GM12878 (cell line): Measurements from ENCODE around the genes SLIT3 and INSYN2B.

GRCh38 chr5:160924261-160924705, 72.3 kb upstream of the ATP10B start:
- RAMPAGE, long total RNA, result no peak
- RRBS, 2 experiments, result no CpG with 5 or more reads among the region's 5 CpGs
CAGE:
- cytosol, long polyA minus RNA, result no peak
- cytosol, long polyA plus RNA, result no peak
- long polyA plus RNA, result no peak
- nucleolus, long total RNA, result no peak
- nucleus, long polyA plus RNA, result no peak
- nucleus, long total RNA, result no peak

DNA sequence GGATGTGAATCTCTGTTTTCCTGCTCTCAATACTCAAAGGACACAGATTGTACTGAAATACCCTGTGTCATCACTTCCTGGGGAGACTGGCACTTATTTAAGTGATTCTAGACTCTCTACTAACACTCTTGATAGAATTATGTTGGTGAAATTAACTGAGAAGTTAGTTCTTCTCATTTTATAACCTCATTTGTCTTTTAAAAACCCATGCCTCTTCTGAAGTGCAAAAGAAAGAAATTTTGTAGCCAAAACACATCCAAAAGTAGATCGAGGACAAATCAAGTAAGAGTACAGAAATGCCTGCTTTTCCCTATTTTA, 48.2 kb upstream of the GABRA6 start:
- RAMPAGE, long total RNA, result no peak
- RRBS, 2 experiments, result no CpG with 5 or more reads among the region's 1 CpG
CAGE:
- cytosol, long polyA minus RNA, result no peak
- cytosol, long polyA plus RNA, result no peak
- long polyA plus RNA, result no peak
- nucleolus, long total RNA, result no peak
- nucleus, long polyA plus RNA, result no peak
- nucleus, long total RNA, result no peak

DNA sequence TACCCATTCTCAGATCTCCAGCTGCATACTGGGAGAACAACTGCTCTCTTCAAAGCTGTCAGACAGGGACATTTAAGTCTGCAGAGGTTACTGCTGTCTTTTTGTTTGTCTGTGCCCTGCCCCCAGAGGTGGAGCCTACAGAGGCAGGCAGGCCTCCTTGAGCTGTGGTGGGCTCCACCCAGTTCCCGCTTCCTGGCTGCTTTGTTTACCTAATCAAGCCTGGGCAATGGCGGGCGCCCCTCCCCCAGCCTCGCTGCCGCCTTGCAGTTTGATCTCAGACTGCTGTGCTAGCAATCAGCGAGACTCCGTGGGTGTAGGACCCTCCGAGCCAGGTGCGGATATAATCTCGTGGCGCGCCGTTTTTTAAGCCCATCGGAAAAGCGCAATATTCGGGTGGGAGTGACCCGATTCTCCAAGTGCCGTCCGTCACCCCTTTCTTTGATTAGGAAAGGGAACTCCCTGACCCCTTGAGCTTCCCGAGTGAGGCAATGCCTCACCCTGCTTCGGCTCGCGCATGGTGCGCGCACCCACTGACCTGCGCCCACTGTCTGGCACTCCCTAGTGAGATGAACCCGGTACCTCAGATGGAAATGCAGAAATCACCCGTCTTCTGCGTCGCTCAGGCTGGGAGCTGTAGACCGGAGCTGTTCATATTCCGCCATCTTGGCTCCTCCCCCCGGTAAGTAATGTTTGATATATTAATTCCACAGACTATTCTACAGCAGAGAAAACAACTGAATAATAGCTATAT, 31.1 kb upstream of the GABRG2 start:
- RAMPAGE, long total RNA, result no peak
- RRBS, 2 experiments, result no CpG with 5 or more reads among the region's 33 CpGs
CAGE:
- cytosol, long polyA minus RNA, result no peak
- cytosol, long polyA plus RNA, result no peak
- long polyA plus RNA, result no peak
- nucleolus, long total RNA, result no peak
- nucleus, long polyA plus RNA, result no peak
- nucleus, long total RNA, result no peak

DNA sequence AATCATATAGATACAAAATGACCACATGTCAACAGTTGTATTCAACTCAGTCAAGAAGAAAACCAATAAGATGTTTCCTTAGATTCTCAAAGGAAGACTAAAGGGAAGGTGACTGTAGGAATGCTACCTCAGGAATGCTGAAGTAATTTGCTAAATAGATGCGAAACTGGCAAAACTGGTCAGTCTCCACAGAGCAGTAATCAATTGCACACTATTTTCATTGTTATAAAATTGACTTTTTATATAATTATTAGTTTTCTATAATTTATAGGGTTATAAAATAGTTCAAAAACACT, 204.8 kb downstream of the GABRG2 start:
- RAMPAGE, long total RNA, result no peak
- RRBS, 2 experiments, result no CpG with 5 or more reads among the region's 1 CpG
CAGE:
- cytosol, long polyA minus RNA, result no peak
- cytosol, long polyA plus RNA, result no peak
- long polyA plus RNA, result no peak
- nucleolus, long total RNA, result no peak
- nucleus, long polyA plus RNA, result no peak
- nucleus, long total RNA, result no peak

GRCh38 chr5:163471246-163471739, 10.9 kb downstream of the HMMR start:
- RAMPAGE, long total RNA, result no peak
- RRBS, 2 experiments, result no CpG with 5 or more reads among the region's 1 CpG
CAGE:
- cytosol, long polyA minus RNA, result no peak
- cytosol, long polyA plus RNA, result no peak
- long polyA plus RNA, result no peak
- nucleolus, long total RNA, result no peak
- nucleus, long polyA plus RNA, result no peak
- nucleus, long total RNA, result no peak

DNA sequence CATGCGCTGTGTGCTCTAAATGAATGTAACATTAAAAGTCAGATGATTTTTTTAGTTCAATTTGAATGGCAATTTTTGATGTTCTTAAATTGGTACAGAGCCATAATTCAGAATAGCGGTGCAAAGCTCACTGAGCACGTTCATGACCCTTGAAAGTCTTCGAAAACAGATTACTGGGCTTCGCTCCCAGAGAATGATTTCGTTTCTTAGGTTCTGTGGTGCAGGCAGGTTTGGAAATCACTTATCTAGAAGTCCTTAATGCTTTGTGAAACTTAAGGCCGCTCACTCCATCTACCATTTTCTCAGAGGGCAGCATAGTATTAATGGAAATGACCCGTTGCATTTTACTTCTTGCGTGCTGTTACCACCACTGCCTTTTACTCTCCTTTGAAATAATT, 3.0 kb upstream of the MAT2B start:
- RAMPAGE, long total RNA, result no peak
- RRBS, 2 experiments, result no CpG with 5 or more reads among the region's 9 CpGs
CAGE:
- cytosol, long polyA minus RNA, result no peak
- cytosol, long polyA plus RNA, result no peak
- long polyA plus RNA, result no peak
- nucleolus, long total RNA, result no peak
- nucleus, long polyA plus RNA, result no peak
- nucleus, long total RNA, result no peak

- RAMPAGE, long total RNA, result no peak
- RRBS, 2 experiments, result no CpG with 5 or more reads among the region's 3 CpGs
CAGE:
- cytosol, long polyA minus RNA, result no peak
- cytosol, long polyA plus RNA, result no peak
- long polyA plus RNA, result no peak
- nucleolus, long total RNA, result no peak
- nucleus, long polyA plus RNA, result no peak
- nucleus, long total RNA, result no peak
These were observed 221.7 kb downstream of the MAT2B start for GRCh38 chr5:163727115-163727519.

GRCh38 chr5:168307848-168308520, 16.5 kb downstream of the WWC1 start:
- RAMPAGE, long total RNA, result no peak
- RRBS, 2 experiments, result no CpG with 5 or more reads among the region's 5 CpGs
CAGE:
- cytosol, long polyA minus RNA, result no peak
- cytosol, long polyA plus RNA, result no peak
- long polyA plus RNA, result no peak
- nucleolus, long total RNA, result no peak
- nucleus, long polyA plus RNA, result no peak
- nucleus, long total RNA, result no peak

- RAMPAGE, long total RNA, result no peak
- RRBS, 2 experiments, result no CpG with 5 or more reads among the region's 8 CpGs
CAGE:
- cytosol, long polyA minus RNA, result no peak
- cytosol, long polyA plus RNA, result no peak
- long polyA plus RNA, result no peak
- nucleolus, long total RNA, result no peak
- nucleus, long polyA plus RNA, result no peak
- nucleus, long total RNA, result no peak
These were observed 88.7 kb upstream of the RARS1 start for GRCh38 chr5:168397484-168398045.

DNA sequence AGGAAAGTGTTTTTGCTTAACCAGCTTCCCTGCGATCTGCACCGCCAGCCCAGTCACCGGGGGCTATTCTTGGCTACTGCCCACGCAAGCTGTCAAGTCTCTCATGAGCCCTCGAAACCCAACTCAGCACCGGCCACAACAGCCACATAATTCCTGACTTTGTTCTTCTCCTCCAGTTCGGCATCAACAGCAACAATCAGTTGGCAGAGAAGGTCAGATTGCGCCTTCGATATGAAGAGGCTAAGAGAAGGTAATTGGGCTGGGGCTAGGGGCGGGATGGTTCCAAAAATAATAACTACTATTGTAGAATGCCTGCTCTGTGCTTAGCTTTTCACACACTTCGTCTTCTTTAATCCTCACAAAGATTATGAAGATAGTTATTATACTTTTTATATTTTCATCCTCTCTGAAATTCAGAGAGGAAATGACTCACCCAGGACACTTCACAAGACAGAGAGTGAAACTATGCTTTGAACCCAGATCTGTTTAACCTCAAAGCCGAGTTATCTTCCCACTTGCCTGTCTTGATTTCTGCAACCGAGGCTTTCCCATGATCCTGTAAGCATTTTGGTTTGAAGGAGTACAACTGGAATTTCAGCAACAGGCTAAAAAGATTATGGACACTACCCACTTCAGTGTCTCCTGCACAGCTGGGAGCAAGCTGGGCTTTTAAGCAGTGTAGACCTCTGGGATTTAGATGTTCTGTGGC, 76.4 kb upstream of the RARS1 start:
- RAMPAGE, long total RNA, result no peak
- RRBS, 2 experiments, result 60 to 83% methylated on average over 4 of the region's 13 CpGs
CAGE:
- cytosol, long polyA minus RNA, result no peak
- cytosol, long polyA plus RNA, result no peak
- long polyA plus RNA, result no peak
- nucleolus, long total RNA, result no peak
- nucleus, long polyA plus RNA, result no peak
- nucleus, long total RNA, result no peak

GRCh38 chr5:168463560-168463957, 22.7 kb upstream of the RARS1 start:
- RAMPAGE, long total RNA, result no peak
- RRBS, 2 experiments, result no CpG with 5 or more reads among the region's 2 CpGs
CAGE:
- cytosol, long polyA minus RNA, result no peak
- cytosol, long polyA plus RNA, result no peak
- long polyA plus RNA, result no peak
- nucleolus, long total RNA, result no peak
- nucleus, long polyA plus RNA, result no peak
- nucleus, long total RNA, result no peak

DNA sequence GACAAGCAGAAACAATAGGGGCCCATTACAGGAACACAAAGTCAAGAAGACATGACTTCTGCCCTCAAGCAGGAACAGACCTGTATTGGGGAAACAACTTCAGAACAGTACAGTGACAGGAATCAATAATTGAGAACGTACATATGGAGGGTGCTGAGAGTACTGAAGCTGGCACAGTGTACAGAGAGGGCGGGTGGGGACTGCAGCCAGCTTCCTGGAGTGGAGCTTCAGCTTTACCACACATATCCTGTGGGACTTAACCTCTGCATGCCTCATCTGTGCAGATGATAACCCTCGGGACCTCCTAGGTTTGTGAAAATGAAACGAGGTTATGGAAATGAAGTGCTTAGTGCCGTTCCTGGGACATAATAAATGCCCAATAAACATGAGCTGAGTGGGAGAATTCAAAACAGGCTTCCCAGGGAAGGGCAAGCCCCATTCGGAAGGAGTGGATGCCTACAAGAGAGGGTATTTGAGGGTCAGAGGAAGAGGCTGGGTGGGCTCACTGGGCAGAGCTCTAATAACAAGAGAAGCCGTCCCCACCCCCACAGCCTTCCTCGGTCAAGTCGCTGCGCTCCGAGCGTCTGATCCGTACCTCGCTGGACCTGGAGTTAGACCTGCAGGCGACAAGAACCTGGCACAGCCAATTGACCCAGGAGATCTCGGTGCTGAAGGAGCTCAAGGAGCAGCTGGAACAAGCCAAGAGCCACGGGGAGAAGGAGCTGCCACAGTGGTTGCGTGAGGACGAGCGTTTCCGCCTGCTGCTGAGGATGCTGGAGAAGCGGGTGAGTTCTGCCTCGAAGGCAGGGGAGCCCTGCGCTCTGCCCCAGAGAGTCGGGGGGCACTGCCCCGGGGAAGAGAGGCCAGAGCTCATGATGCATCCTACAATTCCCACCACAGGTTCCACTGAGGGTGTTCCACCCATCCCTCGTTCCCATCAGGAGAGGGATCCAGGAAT, 21.8 kb upstream of the RARS1 start:
- RAMPAGE, long total RNA, result no peak
- RRBS, 2 experiments, result no CpG with 5 or more reads among the region's 27 CpGs
CAGE:
- cytosol, long polyA minus RNA, result no peak
- cytosol, long polyA plus RNA, result no peak
- long polyA plus RNA, result no peak
- nucleolus, long total RNA, result no peak
- nucleus, long polyA plus RNA, result no peak
- nucleus, long total RNA, result no peak

DNA sequence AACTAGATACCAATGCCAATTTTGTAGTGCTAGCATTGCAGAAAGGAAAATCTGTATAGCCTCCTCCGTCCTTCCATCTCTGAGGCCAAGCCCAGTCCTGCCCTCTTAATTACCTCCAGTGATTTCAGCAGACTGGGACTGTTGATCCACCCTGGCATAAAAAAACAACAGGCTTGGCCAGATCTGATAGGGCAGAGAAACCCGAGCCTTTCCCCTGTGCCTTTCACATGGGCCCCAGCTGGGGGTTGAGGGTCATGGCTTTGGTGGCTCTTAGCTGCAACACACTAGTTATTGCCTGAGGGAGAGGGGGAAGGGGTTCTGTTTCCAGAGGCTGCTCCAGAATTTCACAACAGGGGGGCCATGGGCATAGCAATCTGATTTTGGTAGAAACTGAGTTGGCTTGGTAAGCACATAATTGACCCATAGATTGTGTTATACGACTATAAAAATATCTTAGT, 21.2 kb upstream of the PANK3 start:
- RAMPAGE, long total RNA, result no peak
- RRBS, 2 experiments, result no CpG with 5 or more reads among the region's 3 CpGs
CAGE:
- cytosol, long polyA minus RNA, result no peak
- cytosol, long polyA plus RNA, result no peak
- long polyA plus RNA, result no peak
- nucleolus, long total RNA, result no peak
- nucleus, long polyA plus RNA, result no peak
- nucleus, long total RNA, result no peak

DNA sequence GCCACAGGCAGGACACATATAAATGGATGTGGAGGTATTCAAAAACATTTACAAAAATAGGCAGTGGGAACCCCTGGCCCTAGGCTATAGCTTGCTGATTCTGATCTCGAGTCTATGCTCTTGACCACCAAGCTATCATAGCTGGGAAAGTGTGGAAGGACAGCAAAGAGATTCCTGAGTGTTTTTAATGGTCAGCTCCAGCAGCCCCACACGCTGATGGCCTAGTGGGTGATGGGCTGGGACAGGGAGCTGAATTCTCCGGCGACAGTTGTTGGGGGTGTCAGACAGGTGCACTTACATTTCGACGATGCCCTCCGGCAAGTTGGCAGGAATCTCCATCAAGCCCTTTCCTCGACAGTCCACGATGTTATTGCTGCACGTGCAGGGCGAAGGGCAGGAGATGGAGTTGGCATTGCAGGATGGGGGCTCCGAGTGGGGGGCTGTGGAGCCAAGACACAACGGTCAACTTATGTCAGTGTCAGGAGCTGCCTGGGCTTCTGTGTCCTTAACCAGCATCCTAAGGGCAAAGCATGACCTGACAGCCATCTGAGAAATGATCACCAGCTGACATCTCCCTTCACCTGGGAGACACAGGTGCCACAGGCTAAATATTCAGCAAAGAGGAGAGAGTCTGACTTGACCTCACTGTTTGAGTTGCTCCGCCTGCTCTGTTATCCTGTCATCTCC, 227.1 kb upstream of the PANK3 start:
- RAMPAGE, long total RNA, result no peak
- RRBS, 2 experiments, result 87 to 89% methylated on average over 5 of the region's 14 CpGs
CAGE:
- cytosol, long polyA minus RNA, result no peak
- cytosol, long polyA plus RNA, result no peak
- long polyA plus RNA, result no peak
- nucleolus, long total RNA, result no peak
- nucleus, long polyA plus RNA, result no peak
- nucleus, long total RNA, result no peak

GRCh38 chr5:168851950-168852489, 272.9 kb upstream of the PANK3 start:
- RAMPAGE, long total RNA, result no peak
- RRBS, 2 experiments, result no CpG with 5 or more reads among the region's 8 CpGs
CAGE:
- cytosol, long polyA minus RNA, result no peak
- cytosol, long polyA plus RNA, result no peak
- long polyA plus RNA, result no peak
- nucleolus, long total RNA, result no peak
- nucleus, long polyA plus RNA, result no peak
- nucleus, long total RNA, result no peak

- RAMPAGE, long total RNA, result no peak
- RRBS, 2 experiments, result no CpG with 5 or more reads among the region's 15 CpGs
CAGE:
- cytosol, long polyA minus RNA, result no peak
- cytosol, long polyA plus RNA, result no peak
- long polyA plus RNA, result no peak
- nucleolus, long total RNA, result no peak
- nucleus, long polyA plus RNA, result no peak
- nucleus, long total RNA, result no peak
These were observed 139.9 kb downstream of the SLIT3 start for GRCh38 chr5:169160866-169161602.

GRCh38 chr5:169300747-169301498, at the start of gene SLIT3:
Gene SLIT3, minus strand, starts transcription at chr5:169301139.
- RAMPAGE, long total RNA, result no peak
- RRBS, 2 experiments, result 7 to 28% methylated on average over 34 of the region's 77 CpGs
CAGE:
- cytosol, long polyA minus RNA, result no peak
- cytosol, long polyA plus RNA, result no peak
- long polyA plus RNA, result no peak
- nucleolus, long total RNA, result no peak
- nucleus, long polyA plus RNA, result no peak
- nucleus, long total RNA, result no peak

DNA sequence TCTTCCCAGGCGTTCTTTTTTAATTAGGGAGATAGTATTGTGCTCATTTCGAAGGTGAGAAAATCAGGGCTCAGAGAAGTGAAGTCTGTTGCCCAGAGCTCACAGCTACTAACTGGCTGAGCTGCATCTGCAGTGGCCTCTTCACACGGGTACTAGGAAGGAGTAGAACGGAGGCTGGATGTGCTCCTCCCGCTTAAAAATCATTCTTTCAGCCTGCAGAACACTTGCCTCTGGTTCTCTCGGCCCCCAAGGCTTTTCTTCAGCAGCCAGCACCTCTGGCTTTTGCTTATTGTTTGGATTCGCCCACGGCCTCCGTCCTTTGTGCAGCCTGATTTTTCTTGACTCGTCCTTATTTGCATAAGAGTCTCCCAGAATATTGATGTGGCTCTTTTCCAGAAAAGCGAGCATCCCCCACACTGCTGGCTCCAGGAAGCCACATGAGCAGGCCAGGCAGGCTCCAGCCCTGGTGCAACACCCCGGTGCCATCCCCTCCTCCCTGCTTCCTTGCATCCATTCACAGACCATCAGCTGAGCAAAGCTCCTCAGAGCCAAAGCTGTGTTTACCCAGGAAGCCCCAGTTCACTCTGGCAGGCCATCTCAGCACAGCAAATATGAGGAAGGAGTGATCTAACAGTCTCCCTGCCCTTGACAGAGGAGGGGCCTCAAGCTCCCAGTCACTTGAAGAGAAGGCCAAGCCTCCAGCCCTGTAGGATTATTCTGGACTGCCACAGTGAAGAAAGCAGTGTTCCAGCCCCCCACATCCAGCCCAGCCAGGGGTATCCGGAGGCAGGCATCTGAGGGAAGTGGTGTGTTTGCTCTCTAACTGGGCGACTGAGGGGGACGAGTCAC, 34.6 kb downstream of the INSYN2B start:
- RAMPAGE, long total RNA, result no peak
- RRBS, 2 experiments, result no CpG with 5 or more reads among the region's 15 CpGs
CAGE:
- cytosol, long polyA minus RNA, result no peak
- cytosol, long polyA plus RNA, result no peak
- long polyA plus RNA, result no peak
- nucleolus, long total RNA, result no peak
- nucleus, long polyA plus RNA, result no peak
- nucleus, long total RNA, result no peak

GRCh38 chr5:169980287-169980630, at the start of gene INSYN2B:
Gene INSYN2B, minus strand, starts transcription at chr5:169980495.
- RAMPAGE, long total RNA, result no peak
- RRBS, 2 experiments, result no CpG with 5 or more reads among the region's 4 CpGs
CAGE:
- cytosol, long polyA minus RNA, result no peak
- cytosol, long polyA plus RNA, result no peak
- long polyA plus RNA, result no peak
- nucleolus, long total RNA, result no peak
- nucleus, long polyA plus RNA, result no peak
- nucleus, long total RNA, result no peak

DNA sequence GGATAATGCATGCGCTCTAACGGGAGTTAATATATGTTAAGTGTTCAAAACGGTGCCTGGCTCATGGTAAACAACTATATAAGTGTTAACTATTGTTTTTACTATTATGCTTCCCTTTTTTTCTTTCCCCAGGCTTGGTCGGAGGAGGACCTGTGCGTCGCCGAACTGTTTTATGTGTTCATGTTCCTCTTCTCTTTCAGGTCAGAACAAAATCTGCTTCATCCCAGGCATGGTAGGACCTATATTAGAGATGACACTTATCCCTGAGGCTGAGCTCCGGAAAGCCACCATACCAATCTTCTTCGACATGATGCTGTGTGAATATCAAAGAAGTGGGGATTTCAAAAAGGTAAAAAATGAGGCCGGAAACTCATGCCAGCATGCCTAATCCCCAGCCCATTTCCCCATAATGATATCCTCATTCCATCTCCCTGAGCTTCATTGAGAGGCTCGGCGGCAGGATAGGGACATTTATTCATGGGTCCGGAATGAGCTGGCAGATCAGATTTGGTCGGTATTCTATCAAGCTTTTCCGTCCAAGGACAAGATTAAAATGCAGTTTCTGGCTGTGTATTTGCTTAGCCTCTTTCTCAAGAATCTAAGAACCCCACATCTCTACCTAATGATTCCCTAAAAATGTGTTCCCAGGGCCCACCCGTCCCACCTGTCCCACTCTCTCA, 38.6 kb upstream of the INSYN2B start:
- RAMPAGE, long total RNA, result no peak
- RRBS, 2 experiments, result no CpG with 5 or more reads among the region's 16 CpGs
CAGE:
- cytosol, long polyA minus RNA, result no peak
- cytosol, long polyA plus RNA, result no peak
- long polyA plus RNA, result no peak
- nucleolus, long total RNA, result no peak
- nucleus, long polyA plus RNA, result no peak
- nucleus, long total RNA, result no peak